H7 (cell line): Measurements from ENCODE around the gene CRTAM.

DNA sequence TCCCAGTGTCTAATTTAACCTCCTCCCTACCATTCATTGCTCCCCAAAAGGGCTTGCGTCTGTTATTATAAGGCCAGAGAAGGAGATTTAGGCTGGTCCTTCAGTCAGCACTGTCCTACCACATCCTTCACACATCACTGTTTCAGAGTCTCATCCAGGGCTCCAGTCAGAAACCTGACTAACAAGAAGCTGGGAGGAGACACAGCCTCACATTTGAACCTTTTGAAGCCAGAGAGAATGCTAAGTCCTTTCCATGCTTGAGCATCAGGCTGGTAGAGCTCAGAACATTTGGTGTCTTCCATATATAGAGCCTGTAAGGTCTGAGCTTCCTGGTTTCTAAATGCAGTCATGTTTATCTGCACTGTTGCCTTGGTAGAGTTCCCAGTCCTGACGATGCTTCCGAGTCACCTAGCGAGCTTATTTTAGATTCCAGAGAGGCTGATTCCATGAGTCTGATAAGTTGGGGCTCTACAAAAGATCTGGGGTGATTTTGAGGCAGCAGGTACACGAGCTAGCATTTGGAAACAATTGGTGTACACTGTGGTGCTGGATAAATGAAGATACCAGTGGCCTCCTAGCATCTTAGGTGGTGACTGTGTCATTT is 68.4 kb upstream of the SORL1 start:
- RAMPAGE, long total RNA = no peak

GRCh38 chr11:121450387-121450993 is 1.6 kb upstream of the SORL1 start:
- RAMPAGE, long total RNA = no peak

DNA sequence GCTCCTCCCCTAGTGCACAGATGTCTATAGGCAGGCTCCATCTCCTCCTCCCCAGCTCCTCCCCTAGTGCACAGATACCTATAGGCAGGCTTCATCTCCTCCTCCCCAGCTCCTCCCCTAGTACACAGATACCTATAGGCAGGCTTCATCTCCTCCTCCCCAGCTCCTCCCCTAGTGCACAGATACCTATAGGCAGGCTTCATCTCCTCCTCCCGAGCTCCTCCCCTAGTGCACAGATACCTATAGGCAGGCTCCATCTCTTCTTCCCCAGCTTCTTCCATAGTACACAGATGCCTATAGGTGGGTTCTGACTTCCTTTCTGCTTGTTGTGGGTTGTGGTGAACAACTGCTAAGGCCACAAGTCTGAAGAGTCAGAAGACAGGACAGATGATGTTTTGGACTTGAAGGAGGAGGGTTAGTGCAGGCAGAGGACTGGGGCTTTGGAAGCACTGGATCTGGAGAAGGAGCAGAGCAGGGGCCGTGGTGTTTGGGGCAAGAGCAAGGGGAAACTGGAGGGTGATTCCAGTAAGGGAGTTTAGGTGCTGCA is 29.7 kb downstream of the SORL1 start:
- RAMPAGE, long total RNA = no peak

DNA sequence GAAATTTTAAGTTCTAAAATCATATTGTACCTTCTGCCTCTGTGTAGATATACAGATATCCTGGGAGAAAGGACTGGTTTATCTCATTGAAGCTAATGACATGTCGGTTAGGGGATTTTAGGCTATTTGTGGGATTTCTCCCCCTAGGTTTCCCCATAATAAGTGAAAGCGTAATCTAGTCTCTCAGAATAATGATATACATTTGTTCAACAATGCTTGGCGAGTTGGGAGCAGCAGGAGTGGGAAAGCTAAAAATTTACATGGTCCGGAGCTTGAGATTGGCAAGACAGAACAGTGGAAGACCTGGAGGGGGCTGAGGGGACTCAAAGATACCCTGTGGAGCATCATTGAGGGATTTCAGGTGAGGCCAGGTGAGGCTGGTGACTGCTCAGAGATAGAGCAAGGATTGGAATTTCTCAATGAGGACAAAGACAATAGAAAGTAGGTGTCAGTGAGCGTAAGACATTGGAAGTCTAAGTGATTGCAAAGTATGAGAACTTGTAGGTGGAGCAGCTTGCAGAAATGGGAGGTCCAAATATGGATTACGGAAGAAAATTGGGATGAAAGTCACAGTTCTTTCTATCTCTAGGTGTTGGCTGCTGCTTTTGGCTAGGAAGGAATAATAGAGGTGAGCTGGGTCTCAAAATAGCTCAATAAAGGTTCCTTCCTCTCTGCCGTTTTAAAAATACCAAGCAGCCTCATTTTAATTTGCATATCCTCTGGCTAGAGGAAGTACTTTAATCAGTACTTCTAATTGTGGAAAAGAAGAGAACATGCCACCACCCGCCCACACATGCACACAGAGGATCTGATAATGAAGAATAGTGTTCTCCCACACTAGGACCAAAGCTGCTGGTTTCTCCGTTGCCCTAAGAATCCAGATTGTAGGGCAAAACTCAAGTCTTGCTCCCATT is 42.3 kb downstream of the SORL1 start:
- RAMPAGE, long total RNA = no peak

- RAMPAGE, long total RNA = no peak
Measured at GRCh38 chr11:121661776-121662086, 209.6 kb downstream of the SORL1 start.

GRCh38 chr11:121673022-121673533 is 221.0 kb downstream of the SORL1 start:
- RAMPAGE, long total RNA = no peak

DNA sequence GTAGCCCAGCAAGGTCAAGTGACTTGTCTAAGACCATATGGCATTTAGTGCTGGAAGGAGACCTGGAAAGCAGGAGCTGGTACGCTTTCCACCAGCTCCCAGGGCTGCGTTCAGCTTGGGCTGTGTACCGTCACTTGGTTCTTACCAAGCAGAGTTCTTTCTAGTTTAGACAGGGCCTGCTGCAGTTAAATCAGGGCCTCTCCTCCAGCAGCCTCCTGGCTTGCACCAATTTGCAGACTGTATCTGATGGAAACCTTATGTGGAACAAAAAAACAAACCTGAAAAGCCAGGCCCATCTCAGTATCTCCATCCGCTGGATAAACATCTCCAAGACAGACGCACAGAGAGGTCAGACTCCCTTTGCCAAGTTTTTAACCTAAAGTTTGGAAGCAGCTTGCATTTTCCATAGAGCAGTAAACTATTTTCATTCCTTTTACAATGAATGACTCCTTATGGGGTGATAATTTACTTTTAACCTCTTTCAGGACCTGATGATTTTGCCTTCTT is 289.2 kb downstream of the SORL1 start:
- RAMPAGE, long total RNA = no peak

GRCh38 chr11:122047098-122047304 is 69.0 kb downstream of the BLID start:
- RAMPAGE, long total RNA = no peak

- RAMPAGE, long total RNA = no peak
Measured at GRCh38 chr11:122089929-122090577, 26.0 kb downstream of the BLID start.

DNA sequence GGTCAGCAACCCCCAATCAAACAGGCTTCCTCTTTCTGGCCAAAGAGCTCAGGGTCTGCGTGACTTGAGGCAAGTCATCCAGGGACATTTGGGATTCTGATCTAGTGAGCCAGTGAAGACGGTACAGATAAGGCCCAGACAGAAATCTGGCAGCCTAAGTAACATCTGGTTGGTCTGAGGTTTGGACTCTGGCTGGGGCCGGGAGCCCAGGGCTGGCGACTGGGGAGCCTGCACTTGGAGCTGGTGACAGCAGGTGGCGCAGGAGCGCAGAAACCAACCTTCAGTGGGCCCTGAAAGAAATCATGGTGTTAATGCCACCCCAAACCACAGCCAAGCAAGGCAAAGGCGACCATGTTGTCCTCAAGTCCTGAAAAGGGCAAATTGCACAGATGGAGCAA is 99.3 kb upstream of the BLID start:
- RAMPAGE, long total RNA = no peak

GRCh38 chr11:122322108-122322483 is 206.1 kb upstream of the BLID start:
- RAMPAGE, long total RNA = no peak

DNA sequence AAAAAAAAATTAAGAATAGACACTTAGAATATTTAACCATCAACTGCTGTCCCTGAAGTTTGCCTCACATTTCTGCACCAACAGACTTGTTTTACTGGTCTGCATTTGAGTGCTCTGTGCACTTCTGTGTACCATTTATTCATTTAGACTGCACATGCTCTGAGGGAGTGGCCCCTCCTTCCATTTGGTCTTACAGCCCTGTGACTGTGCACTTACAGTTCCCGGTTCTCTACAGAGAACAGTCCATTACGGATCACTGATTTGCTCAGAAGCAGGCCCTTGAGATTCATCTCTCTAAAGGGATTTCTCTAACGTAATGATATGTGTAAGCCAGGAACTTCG is 247.2 kb upstream of the BLID start:
- RAMPAGE, long total RNA = no peak

DNA sequence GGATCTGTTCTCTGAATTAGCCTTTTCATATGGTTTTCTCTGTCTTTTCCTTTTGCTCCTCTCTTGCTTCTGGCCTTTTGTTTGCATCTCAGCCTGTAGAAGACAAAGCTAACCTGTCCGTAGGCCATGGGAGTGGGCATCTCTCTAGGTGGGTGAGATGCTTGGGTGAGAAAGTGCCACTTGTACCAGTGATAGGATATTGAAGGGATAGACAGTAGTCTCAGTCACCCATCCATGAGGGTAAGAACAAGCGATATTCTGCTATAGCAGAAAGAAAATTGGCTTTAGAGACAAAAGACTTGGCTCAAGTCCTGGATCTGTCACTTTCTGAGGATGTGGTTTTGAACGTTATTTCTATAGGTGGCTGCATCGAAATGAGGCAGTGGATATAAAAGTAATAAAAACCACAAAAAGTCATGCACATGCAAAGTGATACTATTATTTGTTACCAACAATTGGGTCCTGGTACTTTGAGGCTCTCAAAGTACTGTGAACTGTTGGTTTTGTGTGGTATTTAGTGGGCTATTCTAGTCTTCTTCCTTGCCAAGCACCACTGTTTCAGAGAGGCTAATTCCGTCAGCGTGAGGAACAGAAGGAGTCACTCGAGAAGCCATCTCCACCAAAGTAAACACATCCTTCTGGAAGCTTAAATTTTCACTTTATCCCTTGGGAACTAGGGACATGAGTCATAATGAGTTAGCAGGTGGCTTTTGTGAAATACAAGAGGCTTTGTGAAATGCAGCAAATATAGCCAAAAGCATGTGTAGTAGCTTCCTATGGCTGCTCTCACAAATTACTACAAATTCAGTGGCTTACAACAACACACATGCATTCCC is 13.0 kb downstream of the UBASH3B start:
- RAMPAGE, long total RNA = no peak

GRCh38 chr11:122715907-122716354 is 60.4 kb downstream of the UBASH3B start:
- RAMPAGE, long total RNA = no peak

GRCh38 chr11:122779212-122779955 is 58.9 kb upstream of the CRTAM start:
- RAMPAGE, long total RNA = no peak

DNA sequence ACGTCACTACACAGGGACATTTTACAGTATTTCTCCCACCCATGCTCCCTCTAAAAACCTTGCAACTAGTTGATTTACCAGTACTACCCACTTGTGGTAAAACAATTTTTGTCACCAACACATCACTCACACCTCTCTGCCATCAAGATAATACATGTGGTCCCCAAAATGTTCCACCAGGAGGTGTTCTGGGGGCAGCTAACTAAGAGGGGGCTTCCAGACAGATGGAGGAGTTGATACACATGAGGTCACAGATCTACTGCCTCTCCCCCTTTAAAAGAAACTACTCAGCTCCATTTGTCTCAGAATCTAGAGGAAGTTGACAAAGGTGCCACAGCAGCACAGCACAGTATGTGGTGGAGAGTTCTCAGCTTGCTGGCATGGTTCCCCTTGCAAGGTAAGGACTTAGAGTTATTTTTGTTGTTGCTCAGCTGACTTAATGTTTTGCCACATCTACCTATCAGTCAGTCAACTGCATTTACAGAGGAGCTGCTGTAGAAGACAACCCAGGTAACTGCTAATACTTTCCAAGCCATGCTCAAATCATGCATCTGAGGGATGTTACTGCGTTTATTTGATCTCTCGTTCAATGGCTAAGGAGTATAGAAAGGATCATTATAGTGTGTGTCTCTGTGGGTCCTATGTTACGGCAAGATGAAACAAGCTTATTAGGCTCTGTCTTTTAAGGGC is at the start of gene CRTAM:
TSS of gene CRTAM (plus strand) at position 305 of the 690 bp plus-strand sequence.
- RAMPAGE, long total RNA = no peak

DNA sequence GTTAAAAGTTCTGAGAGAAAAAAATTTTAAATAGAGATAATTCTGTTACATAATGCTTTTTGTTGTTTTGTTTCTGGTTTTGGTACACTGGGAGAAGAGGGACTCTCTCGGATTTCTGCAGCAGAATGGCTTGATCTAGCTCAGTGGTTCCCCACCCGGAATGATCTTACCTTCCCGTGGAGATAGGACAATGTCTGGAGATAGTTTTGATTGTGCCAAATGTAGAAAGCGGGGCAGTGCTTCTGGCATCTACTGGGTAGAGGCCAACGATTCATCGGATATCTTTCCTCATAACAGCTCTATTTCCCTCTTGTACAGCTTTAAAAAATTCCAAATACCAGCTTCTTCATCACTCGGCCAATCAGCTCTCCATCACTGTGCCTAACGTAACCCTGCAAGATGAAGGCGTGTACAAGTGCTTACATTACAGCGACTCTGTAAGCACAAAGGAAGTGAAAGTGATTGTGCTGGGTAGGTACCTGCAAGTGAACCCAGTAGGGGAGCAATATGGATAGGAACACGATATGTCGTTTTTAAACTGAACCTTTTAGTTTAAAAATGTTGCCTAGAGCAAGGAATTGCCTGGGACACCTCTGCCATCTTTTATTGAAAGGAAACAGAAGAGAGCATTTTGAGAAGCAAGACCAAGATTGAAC is 13.2 kb downstream of the CRTAM start:
- RAMPAGE, long total RNA = no peak

DNA sequence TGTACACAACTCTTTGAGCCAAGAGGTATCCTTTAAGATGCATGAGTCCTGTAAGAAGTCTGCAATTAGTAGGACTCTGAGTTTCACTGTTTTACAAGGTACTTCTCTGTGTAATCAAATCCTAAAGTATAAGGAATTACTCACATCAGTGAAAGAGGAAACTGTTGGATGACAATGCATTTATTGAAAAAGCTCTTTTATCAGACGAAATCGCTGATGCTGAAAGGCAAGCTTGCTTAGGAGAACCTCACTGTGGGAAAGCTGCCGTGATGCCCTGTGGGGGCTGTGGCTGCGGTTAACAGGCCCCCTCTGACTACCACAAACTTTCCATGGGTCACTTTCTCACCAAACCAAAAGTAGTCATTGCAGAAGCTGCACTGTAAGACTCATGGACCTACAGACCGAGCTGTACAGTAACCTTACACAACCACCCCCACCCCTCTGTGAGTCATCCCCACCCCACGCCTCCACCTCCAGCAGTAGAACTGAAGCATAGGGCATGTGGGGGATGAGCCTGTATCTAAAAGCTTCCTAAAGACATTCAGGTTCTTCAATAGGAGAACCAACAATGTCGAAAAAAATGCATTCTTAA is 18.3 kb downstream of the CRTAM start:
- RAMPAGE, long total RNA = no peak

DNA sequence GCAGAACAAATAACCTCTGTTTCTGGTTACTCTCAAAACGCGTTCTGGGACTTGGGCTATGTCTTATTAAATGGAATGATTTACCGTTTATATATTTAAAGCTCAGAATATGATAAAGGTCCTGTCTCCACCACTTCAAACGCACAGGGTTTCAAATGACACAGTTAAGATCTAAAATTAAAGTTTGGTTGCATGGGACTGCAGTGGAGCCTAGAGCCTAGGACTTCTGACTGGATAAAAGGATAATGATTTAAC is 2.4 kb upstream of the HSPA8 start:
- RAMPAGE, long total RNA = no peak

- RAMPAGE, long total RNA = no peak
Measured at GRCh38 chr11:123165964-123166839, 28.8 kb downstream of the CLMP start.